ENCODE measurements around a stretch of chr10.

DNA sequence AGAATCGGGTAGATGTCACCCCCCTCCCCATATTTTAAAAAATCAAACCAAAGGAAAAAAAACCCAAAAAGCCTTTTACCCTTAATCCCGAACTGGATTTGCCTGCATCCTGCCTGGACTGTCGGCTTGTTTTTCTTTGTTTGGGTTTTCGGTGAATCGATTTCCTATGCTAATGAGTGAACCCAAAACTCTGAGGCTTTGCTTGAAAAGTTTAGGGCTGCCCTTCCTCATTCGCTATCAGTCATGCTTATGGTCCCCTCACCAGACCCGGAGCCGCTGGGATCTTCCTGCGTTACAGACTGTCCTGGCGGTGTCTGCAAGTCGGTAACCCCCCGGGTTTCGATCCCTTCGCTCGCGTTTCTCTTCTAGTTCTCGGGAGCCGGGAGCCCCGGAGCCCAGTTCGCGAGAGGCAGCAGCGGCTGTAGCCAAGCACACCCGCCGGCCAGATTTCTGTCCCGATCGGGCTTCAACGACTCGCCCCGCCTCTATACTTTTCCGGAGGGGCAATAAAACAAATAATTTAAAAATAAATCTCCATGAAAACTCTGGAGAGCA lies 2.2 kb downstream of the EMX2 start:
- PRO-cap, 3 experiments: no peak in any of the 3 experiments
- RAMPAGE, long total RNA, 4 experiments: no peak in any of the 4 experiments
- RRBS: 3% methylated on average over 22 of the region's 30 CpGs

GRCh38 chr10:117553177-117554195 lies 10.9 kb downstream of the EMX2 start:
- PRO-cap, 3 experiments: peak in 1 of 3 experiments; most common plus-strand start chr10:117553681 (in 1)
- RAMPAGE, long total RNA, 4 experiments: no peak in any of the 4 experiments
- RRBS: 4% methylated on average over 37 of the region's 83 CpGs

GRCh38 chr10:117609089-117609840 lies 66.7 kb downstream of the EMX2 start:
- PRO-cap, 3 experiments: no peak in any of the 3 experiments
- RAMPAGE, long total RNA, 4 experiments: no peak in any of the 4 experiments
- RRBS: no CpG with 5 or more reads among the region's 5 CpGs

DNA sequence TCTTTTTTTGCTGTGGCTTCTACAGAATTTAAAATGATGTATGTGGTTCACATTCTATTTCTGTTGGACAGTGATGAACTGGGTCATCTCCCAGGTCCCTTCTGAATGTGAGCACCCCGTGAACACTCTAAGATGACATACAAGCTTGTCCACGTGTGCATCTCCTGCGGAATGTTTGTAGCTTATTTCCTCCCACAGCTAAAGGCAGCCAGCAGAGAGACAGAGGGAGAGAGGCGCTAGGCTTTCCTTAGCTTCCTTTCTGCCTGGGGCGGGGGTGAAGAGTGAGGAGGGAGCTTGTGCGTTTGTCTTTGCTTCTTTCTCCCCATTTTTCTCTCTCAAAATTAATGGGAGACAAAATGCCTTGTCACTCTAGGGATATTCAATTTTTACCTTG lies 219.2 kb downstream of the EMX2 start:
- PRO-cap, 3 experiments: no peak in any of the 3 experiments
- RAMPAGE, long total RNA, 4 experiments: no peak in any of the 4 experiments
- RRBS: no CpG with 5 or more reads among the region's 6 CpGs

DNA sequence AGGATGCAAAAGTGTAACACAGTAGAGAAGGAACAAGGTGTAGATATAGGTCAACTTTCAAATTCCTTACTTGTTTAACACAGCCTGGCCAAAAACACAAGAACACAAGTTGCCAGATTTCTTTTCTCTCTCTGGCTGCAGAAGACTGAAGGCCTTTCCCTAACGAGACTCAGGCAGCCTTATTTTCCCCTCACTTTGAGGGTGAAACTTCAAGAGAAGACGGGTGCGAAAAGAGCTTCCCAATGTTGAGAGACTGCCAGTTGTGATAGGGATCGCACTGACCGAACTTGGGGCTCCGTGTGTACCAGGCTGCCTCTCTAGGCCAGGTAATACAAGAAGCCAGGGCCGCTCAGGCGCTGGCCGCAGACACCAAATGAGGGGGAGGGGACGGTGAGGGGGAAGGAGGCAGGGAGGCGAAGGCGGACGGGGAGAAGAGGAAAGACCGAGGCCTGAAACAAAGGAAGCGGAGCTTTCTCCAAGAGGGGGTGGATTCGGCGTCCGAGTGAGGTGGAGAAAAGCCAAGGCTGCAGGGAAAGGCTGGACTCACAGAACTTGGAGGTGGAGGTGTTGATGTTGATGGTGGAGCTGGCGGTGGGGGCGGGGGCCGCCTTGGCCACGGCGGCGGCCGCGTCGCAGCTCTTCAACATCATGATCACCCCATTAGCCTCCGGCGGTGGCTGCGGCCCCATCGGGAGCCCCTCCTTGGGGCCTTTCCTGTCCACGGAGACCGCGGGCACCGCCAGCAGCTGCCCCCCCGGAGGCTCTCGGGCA lies 736 bp downstream of the CACUL1 start:
- PRO-cap, 3 experiments: peak in 1 of 3 experiments; most common plus-strand start position 256 of the sequence (in 1); most common minus-strand start position 171 of the sequence (in 1)
- RAMPAGE, long total RNA, 4 experiments: no peak in any of the 4 experiments
- RRBS: under 1% methylated on average over 9 of the region's 37 CpGs

- PRO-cap, 3 experiments: no peak in any of the 3 experiments
- RAMPAGE, long total RNA, 4 experiments: no peak in any of the 4 experiments
- RRBS: no CpG with 5 or more reads among the region's 9 CpGs
These were observed 85.2 kb upstream of the CACUL1 start for GRCh38 chr10:118840004-118840393.

GRCh38 chr10:119052438-119052995 lies 23.0 kb downstream of the NANOS1 start:
- PRO-cap, 3 experiments: no peak in any of the 3 experiments
- RAMPAGE, long total RNA, 4 experiments: no peak in any of the 4 experiments
- RRBS: no CpG with 5 or more reads among the region's 3 CpGs

- PRO-cap, 3 experiments: no peak in any of the 3 experiments
- RAMPAGE, long total RNA, 4 experiments: no peak in any of the 4 experiments
- RRBS: no CpG with 5 or more reads among the region's 4 CpGs
These were observed 30.3 kb downstream of the SFXN4 start for GRCh38 chr10:119135258-119135640.

DNA sequence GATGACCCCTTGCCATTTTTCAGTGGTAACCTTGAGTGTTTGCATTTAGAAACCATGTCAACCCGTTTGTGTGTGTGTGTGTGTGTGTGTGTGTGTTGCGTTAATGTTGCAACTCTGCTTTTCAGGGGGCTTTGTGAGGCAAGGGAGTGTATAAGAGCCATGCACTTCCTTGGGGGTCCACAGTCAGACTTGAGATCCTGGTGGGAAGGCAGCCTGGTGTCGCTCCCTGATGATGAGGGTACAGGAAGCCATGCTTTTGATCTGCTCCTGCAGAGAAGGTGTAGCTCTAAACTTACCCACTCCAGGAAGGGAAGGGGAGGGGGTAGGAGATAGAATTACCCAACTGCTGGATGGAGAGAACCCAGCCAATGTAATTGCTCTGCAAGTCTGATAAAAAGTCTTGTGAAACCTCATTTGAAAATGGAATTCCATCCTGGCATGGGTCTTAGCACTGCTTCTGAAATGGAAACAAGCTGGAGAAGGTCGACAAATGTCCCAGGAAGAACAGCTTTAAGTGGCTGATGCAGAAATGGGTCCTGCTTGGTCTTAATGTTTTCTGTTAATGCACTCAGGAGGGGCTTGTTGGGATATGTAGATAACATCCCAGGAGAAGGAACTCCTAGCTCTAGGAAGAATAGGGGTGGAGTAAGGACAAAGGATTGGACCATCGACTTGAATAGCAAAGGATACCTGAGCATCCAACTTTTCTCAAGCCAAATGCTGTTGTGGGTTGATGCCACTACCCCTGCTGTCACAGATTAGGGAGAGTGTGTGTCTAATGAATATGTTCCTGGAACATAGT lies 10.8 kb downstream of the GRK5 start:
- PRO-cap, 3 experiments: no peak in any of the 3 experiments
- RAMPAGE, long total RNA, 4 experiments: no peak in any of the 4 experiments
- RRBS: no CpG with 5 or more reads among the region's 5 CpGs

GRCh38 chr10:119230651-119231241 lies 23.4 kb downstream of the GRK5 start:
- PRO-cap, 3 experiments: no peak in any of the 3 experiments
- RAMPAGE, long total RNA, 4 experiments: no peak in any of the 4 experiments
- RRBS: no CpG with 5 or more reads among the region's 3 CpGs

DNA sequence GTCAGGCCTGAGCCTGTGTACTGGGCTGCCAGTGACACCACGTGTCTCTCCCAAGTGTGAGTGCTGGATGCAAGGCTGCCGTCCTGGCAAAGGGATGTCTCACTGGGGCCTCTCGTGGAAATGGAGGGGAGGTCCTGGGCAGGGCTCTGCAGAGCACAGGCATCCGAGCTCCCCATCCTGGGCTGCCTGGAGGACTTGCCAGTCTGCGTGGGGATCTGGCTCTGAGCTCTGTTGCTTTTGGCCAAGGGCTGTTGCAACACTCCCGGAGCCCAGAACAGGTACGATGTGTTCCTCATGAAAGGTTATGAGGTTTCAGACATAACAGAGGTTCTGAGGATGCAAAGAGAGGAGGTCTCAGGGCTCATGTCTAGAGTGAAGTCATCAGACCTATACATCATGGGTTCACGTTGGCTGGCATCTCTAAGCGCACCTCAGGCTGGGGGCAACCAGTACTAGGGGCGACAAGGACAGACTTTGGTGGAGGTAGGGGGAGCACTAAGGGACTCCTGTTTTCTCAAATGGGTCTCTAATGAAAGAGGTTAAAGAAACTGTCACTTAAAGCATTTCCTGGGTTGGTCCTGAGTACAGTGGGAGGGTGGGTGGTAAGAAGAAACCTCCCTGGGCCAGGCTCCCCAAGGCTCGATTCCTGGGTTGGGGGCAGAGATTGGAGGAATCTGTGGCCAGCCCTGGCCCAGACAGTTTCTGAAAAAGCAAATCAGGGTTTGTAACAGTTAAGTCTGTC lies 77.5 kb downstream of the GRK5 start:
- PRO-cap, 3 experiments: no peak in any of the 3 experiments
- RAMPAGE, long total RNA, 4 experiments: no peak in any of the 4 experiments
- RRBS: no CpG with 5 or more reads among the region's 11 CpGs

- PRO-cap, 3 experiments: no peak in any of the 3 experiments
- RAMPAGE, long total RNA, 4 experiments: no peak in any of the 4 experiments
- RRBS: no CpG with 5 or more reads among the region's 22 CpGs
These were observed 156.0 kb downstream of the RGS10 start for GRCh38 chr10:119386454-119387029.

DNA sequence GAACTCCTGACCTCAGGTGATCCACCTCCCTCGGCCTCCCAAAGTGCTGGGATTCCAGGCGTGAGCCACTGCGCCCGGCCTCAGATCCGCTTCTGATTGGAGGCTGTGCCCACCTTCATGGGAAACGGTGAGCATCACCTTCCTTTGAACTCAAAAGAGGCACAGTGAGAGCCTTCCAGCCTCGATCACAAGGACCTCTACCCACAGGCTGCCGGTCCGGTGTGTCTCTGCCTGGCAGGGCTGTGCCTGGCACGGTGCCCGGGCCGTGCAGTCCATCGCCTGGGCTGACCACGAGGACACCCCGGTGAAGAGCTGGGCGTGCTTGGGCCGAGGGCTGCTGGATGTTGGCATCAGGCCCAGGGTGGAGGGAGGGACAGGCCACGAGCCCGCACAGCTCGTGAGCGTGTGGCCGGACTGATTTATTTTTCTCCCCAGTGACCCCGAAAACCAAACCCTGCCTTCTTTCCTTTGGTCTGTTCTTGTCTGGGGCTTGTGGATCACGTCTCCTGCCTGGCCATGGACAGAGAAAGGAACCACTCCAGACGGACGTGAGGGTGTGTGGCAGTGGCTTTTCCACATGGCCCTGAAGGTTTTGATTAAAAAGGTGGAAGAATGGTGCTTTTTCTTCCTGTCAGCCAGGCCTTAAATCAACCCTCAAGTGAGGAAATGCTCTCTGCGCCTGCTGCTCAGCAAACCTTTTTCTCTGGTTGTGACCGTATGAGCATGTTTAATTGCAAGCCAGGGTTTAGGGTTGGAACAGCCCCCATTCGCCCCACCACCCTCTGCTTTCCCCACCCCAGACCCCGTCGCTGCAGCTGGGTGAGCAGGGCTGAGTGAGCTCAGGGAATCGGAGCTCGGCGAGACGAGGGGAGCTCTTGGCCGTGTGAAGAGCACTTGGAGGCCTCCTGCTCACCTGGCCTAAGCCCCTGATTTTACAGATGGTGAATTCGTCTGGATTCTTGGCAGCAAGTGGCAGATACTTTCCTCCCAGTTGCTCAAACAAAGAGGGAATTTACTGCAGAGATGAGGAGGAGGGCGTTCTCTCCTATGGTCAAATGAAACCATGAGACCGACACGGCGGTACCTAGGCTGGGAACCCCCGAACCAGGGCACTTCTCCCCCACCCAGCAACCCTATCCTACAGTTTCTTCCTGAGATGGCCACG lies 130.1 kb downstream of the RGS10 start:
- PRO-cap, 3 experiments: peak in 2 of 3 experiments; most common plus-strand start position 536 of the sequence (in 2); most common minus-strand start position 232 of the sequence (in 1)
- RAMPAGE, long total RNA, 4 experiments: no peak in any of the 4 experiments
- RRBS: 30% methylated on average over 14 of the region's 43 CpGs

DNA sequence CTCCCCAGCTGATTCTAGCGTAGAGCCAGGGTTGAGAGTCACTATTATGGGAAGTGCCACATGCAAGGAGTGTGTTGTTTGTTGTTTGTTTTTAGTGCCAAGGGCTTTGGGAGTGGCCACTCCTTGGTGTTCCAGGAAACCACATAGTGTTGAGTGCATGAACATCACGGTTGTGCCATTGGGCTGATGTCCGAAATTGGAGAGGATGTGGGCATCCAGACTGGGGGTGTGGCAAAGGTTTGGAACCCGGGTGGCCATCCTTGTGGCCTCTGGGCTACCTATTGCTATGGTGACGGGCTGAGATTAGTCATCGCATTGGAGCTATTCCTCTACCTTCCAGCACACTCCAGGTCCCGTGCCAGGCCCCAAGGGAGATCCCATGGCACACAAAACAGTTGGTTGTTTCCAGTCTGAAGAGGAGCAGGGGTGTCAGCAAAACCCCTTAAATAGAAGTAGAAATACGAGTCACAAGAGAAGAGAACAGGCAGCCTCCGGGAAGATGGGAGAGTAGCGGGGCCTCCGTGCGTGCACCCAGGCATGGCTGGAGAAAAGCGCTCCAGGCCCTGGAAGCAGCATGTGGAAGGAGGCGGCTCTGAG lies 92.4 kb downstream of the RGS10 start:
- PRO-cap, 3 experiments: no peak in any of the 3 experiments
- RAMPAGE, long total RNA, 4 experiments: no peak in any of the 4 experiments
- RRBS: no CpG with 5 or more reads among the region's 14 CpGs

- PRO-cap, 3 experiments: no peak in any of the 3 experiments
- RAMPAGE, long total RNA, 4 experiments: no peak in any of the 4 experiments
- RRBS: no CpG with 5 or more reads among the region's 10 CpGs
These were observed 64.3 kb downstream of the RGS10 start for GRCh38 chr10:119477999-119478843.

DNA sequence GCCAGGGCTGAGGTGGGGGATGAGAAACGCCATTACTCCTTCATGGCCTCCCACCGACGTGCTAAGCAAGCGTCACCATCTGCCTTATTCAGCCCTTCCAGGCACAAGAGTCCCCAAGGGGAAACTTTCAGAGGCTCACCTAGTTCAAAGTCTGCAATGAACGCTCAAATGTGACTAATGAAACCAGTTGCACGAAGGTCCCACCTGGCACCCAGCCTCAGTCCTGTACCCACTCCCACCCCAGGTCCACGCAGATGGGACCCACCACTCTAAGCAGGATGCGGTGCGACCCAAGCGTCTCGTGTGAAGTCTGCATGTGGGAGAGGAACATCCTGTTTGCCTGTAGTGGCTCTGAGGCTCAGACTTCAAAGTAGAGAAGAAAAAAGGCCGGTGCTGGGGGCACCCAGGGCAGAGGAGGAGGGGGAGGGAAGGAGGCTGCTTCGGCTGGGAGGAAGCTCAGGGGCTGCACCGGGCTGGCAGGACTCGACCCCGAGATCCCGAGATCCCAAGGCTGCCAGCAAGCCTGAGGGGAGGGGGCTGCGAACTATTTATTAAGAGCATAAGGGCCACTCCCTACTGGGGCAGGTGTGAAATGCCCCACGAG lies 40.2 kb downstream of the RGS10 start:
- PRO-cap, 3 experiments: no peak in any of the 3 experiments
- RAMPAGE, long total RNA, 4 experiments: no peak in any of the 4 experiments
- RRBS: 27% methylated on average over 3 of the region's 19 CpGs

- PRO-cap, 3 experiments: no peak in any of the 3 experiments
- RAMPAGE, long total RNA, 4 experiments: no peak in any of the 4 experiments
- RRBS: no CpG with 5 or more reads among the region's 11 CpGs
These were observed 32.4 kb downstream of the RGS10 start for GRCh38 chr10:119509914-119510720.

GRCh38 chr10:119526782-119527188 lies 15.7 kb downstream of the RGS10 start:
- PRO-cap, 3 experiments: no peak in any of the 3 experiments
- RAMPAGE, long total RNA, 4 experiments: no peak in any of the 4 experiments
- RRBS: no CpG with 5 or more reads among the region's 7 CpGs

DNA sequence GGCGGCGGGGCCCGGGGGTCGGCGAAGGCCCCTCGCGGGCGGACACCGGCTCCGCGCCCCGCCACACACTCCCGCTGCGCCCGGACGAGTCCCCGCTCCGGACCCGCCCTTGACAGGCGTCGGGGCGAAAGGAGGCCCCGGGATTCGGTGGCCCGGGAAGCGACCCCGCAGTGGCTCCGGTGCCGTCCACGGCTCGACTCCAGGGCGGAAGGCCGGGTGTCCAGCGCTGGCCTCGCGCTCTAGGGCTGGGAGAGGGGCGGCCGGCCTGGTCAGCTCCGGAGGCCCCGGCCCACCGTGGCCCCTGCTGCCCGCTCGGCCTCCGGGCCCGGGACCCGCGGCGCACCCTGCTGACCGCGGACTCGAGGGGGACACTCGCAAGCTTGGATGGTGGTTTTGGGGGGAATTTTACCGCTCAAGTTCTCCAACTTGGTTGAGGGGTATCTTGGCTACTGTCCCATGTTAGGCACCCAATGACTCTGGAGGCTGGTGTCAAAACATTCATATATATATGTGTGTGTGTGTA lies 822 bp downstream of the BAG3 start:
- PRO-cap, 3 experiments: peak in 3 of 3 experiments; most common plus-strand start position 185 of the sequence (in 1); most common minus-strand start position 201 of the sequence (in 3)
- RAMPAGE, long total RNA, 4 experiments: no peak in any of the 4 experiments
- RRBS: 1% methylated on average over 29 of the region's 53 CpGs

DNA sequence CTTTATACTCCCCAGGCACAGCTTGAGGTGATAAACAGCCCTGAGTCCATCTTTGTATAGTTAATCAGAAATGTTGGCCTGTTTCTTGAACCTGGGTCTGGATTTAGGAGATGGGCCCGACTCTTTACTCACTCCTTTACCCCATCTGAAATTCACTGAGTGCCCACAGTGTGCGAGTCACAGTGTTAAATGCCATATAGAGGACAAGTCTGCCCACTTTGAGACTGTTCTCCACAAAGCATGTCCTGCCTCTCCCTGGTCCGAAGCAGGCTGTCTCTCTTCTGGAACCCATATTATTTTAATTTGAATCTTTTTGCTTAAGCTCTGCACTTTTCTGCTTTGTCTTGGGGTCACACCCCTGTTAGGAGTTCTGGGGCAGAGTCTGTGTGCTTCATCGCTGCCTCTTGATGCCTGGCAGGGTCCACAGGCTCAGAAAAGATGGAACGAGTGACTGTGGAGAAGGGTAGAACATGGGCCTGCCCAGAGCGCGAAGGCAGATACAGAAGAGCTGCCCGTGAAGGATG lies 5.9 kb downstream of the BAG3 start:
- PRO-cap, 3 experiments: no peak in any of the 3 experiments
- RAMPAGE, long total RNA, 4 experiments: no peak in any of the 4 experiments
- RRBS: no CpG with 5 or more reads among the region's 8 CpGs

All from adrenal gland (tissue), 7 donors.